Heart (tissue), 3 donors: Measurements from ENCODE around the gene FBP1.

GRCh38 chr9:93677664-93678418, 101.5 kb downstream of the PHF2 start:
- RAMPAGE, long total RNA, 2 experiments, result no peak in any of the 2 experiments

GRCh38 chr9:94181338-94182232, 77.5 kb upstream of the ZNF169 start:
- RAMPAGE, long total RNA, 2 experiments, result no peak in any of the 2 experiments

GRCh38 chr9:94638886-94639699, at the start of gene FBP1:
TSS of gene FBP1 (minus strand) at chr9:94639518.
- RAMPAGE, long total RNA, 2 experiments, result start-site peak on the minus strand in 1 of 2 experiments, at chr9:94639502-94639542 at its widest, 15 reads per replicate

- RAMPAGE, long total RNA, 2 experiments, result no peak in any of the 2 experiments
Observed at GRCh38 chr9:94907750-94908722, 181.5 kb downstream of the AOPEP start.

DNA sequence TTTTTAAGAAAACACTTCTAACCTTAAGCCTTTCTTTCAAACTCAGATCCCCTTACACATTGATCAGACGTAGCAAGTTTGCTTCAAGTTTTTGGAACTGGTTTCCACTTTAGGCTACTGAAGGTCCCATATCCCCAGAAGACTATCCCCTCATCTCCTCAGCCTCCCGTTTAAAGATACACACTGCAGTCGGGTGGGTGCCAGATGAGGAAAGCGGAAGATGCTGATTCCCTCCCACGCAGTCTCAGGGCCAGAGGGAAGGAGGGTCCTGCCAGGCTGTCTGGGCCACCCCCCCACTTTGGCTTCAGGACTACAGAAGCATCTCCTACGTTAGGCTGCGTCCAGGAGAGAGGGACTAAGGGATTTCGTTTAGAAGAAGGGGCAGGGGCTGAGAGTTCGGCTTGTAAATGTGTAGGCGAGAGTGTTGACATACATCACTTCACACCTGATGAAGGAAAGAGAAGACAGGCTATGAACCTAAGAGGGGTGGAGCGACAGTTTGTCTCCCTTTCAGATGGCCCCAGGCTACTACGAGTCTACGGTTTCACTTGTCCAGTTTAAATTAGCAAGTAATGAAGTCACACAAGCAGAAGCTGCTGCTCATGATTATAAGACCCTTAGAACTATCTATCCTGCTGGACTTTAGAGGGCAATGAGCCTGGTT, 192.8 kb downstream of the AOPEP start:
- RAMPAGE, long total RNA, 2 experiments, result no peak in any of the 2 experiments

GRCh38 chr9:94936431-94936838, 209.9 kb downstream of the AOPEP start:
- RAMPAGE, long total RNA, 2 experiments, result no peak in any of the 2 experiments

DNA sequence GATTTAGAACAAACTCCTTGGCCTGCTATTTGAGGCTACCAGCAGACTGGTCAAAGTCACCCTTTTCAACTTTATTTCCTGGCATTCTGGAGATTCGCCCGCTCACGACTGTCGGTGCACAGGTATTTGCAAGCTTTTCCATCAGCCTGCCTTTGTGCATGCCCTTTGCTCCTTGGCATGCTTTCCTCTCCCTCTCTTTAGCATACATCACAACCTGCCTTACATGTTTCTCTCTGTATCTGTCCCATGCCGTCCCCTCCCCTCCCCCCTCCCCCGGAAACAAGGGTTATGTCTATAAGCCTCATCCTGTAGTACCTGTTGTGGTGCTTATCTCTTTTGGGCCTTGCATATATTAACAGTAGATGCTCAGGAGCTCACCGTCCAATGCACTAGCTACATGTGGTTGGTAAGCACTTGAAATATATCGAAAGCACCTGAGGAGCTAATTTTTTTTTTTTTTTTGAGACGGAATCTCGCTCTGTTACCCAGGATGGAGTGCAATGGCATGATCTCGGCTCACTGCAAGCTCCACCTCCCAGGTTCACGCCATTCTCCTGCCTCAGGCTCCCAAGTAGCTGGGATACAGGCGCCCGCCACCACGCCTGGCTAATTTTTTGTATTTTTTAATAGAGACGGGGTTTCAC, 257.2 kb downstream of the AOPEP start:
- RAMPAGE, long total RNA, 2 experiments, result no peak in any of the 2 experiments

DNA sequence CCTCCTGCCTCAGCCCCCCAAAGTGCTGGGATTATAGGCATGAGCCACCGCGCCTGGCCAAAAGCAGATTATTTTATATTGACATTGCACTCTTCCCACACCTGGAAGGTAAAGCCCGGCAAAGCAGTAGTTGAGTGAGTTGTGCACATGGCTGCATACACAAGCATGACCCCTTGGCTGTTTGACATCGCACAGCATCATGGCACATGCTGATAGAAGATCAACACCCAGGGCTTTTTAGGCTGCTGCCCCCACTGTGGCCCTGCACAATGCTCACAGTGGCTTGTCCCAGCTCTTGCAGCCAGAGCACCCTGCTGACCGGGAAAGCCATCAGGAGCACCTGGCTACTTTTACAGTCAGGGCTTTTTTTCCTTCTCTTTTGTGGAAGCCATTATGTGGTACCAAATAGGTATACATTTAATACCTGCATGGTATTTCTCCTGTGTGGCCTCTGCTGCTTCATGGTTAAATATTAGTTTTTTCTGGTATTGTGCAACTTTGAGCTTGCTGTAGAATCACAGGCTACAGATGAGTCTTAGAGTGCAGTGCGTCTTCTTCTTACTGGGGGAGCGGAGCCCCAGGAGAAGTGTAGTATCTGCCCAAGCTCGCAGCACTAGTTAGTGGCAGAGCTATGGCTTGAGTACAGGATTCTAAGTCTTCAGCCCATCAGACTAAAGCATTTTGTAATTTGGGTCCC, 264.5 kb downstream of the AOPEP start:
- RAMPAGE, long total RNA, 2 experiments, result no peak in any of the 2 experiments

GRCh38 chr9:95003629-95003878, 277.1 kb downstream of the AOPEP start:
- RAMPAGE, long total RNA, 2 experiments, result no peak in any of the 2 experiments

- RAMPAGE, long total RNA, 2 experiments, result no peak in any of the 2 experiments
Observed at GRCh38 chr9:95005898-95006182, 279.3 kb downstream of the AOPEP start.

GRCh38 chr9:95031525-95032726, 285.6 kb downstream of the FANCC start:
- RAMPAGE, long total RNA, 2 experiments, result no peak in any of the 2 experiments

DNA sequence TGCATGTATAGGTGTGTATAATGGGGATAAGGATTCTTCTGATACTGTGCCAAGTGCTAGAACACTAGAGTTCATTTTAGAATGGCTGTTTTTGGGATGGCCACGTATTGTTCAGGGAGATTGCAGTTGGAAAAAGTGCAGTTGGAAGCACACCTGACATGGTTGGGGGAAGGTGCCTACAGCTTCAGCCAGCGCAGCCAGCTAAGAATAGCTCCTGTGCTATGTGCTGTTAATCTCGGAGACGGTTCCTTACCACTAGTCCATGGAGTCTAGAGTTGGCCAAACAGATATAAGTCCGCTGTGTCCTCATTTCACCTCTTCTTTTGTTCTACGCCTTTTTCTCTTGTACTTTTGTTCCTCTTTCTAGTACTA, 284.6 kb downstream of the FANCC start:
- RAMPAGE, long total RNA, 2 experiments, result no peak in any of the 2 experiments

DNA sequence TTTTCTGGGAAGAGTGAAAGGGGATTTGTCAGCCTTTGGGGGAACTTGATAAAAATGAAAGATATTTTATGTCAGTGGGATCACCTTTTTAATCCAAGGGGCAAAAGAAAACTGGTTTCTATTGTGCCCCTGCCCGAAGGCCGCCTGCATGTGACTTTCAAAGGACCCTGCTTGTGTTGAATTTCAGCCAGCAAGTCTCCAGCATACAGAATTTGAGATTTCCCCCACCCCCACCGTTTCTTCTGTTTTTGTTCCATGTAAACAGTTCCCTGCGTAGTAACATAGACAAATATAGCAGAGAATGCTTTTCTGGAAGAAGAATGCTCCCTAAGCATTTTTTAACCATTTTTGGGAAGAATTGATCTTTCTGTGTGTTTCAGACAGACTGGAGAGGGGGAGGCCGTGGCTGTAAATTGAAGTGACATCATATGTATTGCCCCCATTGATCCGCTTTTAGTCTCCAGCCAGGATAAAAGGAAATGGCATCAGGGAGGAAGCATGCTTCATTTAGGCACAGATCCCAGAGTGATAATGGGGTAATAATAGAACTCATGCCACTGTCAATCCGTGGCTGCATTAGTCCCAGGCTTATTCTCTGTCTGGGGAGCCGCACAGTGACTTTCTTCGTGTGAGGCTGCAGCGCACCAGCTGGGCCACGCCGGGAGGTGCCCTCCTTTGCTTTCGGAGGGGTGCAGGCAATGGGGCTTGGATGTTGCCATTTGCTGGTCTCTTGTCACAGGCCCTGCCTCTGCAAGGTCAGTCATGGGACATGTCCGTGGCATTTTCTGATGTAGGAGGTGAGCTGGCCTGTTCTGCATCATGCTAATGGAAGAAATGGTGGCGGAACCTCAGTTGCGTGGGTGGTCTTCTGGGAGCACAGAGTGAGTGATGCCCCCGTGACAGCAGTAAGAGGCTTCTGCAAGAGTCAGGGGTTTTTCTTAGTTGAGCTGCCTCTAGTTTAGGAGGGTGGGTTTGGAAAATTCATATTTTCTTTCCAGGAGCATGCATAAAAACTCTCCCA, 261.5 kb downstream of the FANCC start:
- RAMPAGE, long total RNA, 2 experiments, result no peak in any of the 2 experiments

- RAMPAGE, long total RNA, 2 experiments, result no peak in any of the 2 experiments
Observed at GRCh38 chr9:95057676-95058026, 259.9 kb downstream of the FANCC start.

- RAMPAGE, long total RNA, 2 experiments, result no peak in any of the 2 experiments
Observed at GRCh38 chr9:95065089-95065664, 252.3 kb downstream of the FANCC start.

GRCh38 chr9:95080481-95081663, 236.6 kb downstream of the FANCC start:
- RAMPAGE, long total RNA, 2 experiments, result no peak in any of the 2 experiments

DNA sequence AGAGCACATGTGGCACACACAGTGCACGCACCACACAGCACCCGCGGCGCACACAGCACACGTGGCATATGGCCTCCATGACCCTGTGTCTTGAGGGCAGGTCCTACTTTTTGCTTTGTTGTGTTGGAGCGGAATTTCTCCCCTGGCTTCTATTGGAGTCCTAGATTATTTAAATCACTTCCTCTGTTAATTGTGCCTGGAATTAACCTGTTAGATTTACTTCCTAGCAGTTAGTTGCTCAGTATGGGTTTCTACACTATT, 233.9 kb downstream of the FANCC start:
- RAMPAGE, long total RNA, 2 experiments, result no peak in any of the 2 experiments

DNA sequence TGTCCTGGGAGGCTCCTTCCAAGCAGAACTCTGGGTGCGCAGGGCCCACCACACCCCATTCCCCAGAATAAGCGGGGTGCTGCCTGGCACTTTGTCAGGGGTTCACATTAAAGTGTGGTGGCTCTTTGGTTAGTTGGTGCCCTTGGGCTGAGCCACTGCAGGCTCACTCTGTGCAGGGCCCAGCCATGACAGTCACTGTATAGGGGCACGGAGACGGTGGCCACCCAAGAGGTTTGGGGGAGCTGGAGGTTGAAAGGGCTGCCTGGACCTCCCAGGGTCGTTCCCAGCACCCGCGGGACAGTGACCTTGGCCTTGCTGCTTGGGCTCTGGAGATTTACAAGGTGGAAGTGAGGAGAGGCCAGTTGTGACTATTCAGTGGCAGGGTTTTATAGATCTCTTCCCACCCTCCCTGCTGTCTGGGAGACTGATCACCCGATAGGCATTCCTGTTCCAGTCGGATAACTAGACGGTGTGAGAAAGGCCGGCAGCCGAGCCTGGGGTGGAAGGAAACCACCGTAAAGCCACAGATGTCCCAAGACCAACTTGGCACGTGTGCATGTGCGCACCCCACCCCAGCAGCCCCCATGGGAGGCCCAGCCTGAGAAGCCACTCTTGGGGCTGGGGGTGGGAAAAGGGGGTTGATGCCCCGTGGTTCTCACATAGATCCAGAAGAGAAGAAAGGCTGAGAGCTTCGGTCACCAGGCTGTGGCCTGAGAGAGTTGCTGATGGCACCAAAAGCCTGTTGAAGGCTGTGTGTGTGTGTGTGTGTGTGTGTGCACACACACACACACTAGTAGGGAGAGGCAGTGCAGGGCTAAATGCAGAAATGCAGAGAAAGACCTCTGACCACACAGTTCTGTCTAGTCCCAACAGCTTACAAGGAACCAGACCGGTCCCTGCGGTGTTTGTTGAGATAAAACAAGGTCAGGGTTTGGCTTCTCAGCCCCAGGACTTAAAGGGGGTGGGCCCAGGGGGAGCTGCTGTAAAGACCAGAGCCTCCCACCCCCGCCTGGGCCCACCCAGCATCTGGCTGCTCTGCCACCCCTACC, 225.9 kb downstream of the FANCC start:
- RAMPAGE, long total RNA, 2 experiments, result no peak in any of the 2 experiments

DNA sequence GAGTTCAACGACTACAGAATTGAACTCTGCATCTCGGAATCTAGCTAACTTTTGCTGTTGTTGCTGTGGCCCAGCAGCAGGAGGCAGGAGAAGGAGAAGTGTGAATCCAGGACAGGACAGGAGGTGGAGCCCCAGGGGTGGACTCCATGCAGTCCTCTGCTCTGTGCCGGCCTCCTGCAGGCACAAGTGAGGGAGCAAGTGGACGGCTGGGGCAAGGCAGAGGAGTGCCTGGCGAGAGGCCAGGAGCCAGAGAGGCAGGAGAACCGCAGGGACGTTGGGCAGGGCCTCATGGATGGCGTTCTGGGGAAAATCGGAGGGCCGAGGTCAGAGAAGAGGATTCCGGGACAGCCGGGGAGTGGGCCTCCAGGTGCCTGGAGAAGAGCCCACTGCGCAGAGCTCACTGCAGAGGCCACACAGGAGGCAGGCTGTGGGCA, 214.1 kb downstream of the FANCC start:
- RAMPAGE, long total RNA, 2 experiments, result no peak in any of the 2 experiments

GRCh38 chr9:95105354-95105992, 212.0 kb downstream of the FANCC start:
- RAMPAGE, long total RNA, 2 experiments, result no peak in any of the 2 experiments